ENCODE measurements around a stretch of chr17.

DNA sequence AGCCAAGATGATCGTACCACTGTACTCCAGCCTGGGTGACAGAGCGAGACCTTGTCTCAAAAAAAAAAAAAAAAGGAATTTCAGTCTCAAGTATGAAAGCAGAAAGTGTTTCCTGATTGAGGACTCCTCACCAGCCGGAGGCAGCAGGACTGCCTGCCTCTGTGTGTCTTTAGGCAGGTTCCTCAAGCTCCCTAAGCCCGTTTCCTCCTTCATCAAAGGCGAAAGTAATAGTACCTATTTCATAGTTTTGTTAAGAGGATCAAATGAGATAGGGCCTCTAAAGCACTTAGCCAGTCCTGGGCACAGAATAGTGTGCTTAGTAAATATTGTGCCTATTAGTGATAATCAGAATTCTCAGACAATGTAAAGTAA, 9.1 kb downstream of the RAI1 start:
- PRO-cap: no peak

GRCh38 chr17:17693037-17694235, 12.2 kb downstream of the RAI1 start:
- PRO-cap: no peak

GRCh38 chr17:17736086-17736750, 55.0 kb downstream of the RAI1 start:
- PRO-cap: no peak

DNA sequence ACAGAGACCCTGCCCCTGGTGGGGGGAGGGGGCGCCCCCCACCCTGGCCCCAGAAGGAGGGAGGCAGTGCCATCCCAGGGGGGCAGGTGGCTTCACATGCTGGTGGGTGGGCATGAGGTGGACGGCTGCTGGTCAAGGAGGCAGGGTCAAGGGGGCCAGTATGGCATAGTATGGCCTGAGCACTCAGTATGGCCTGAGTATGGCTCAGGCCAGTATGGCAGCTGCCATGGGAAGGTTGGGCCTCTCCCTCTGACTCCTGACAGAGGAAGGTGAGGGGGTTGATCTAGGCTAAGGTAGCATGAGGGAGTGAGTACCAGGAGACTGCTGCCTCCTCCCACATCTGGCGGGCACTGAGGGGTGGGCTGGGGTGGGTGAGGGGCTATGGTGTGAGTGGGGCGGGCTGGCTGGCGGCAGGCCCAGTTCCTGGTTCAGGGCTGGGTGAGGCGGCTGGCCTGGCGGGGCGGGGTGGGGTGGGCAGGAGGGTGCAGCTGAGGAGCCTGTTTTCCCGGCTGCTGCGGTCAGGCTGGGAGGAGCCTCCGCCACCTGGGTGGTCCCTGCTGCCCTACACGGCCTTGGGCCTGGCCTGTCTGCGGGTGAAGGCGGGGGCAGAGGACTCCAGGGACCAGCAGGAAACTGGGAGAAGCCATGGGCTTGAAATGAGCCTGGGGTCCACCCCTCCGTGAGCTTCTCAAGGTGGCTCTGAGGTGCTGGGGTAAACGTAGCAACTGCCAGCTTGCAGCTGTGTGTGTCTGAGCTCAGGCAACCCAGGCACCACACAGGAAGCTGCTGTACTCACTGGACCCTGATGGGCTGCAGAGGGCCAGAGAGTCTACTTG, 56.9 kb downstream of the RAI1 start:
- PRO-cap: no peak

DNA sequence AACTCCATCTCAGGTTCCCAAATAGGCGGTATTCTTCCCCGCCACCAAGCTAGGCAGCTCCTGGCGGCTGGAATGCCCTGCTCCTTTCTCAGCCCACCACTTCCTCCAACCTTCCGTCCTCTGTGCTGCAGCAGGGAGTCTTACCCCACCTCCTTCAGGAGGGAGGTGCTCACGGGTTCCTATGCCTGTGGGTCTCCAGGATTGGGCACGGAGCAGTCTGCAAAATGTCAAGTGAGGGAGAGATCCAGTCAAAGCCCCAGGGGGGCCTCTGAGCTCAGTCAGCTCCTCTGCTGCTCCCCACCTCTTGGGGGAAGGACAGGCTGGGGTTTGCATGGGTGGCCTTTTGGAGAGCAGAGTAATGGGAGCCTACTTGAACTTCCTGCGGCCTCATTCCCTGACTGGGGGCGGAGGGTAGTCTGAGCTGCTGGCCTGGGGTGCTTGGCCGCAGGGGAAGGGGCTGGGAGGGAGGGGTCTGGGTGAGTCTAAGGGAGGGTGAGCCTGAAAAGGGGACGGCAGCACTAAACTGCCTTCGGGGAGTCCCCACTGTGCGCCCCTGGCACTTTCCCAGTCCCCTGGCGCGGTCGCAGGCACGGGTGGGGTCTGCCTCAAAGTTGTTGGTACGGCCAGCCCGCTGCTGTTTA, 55.5 kb downstream of the SREBF1 start:
- PRO-cap: no peak

DNA sequence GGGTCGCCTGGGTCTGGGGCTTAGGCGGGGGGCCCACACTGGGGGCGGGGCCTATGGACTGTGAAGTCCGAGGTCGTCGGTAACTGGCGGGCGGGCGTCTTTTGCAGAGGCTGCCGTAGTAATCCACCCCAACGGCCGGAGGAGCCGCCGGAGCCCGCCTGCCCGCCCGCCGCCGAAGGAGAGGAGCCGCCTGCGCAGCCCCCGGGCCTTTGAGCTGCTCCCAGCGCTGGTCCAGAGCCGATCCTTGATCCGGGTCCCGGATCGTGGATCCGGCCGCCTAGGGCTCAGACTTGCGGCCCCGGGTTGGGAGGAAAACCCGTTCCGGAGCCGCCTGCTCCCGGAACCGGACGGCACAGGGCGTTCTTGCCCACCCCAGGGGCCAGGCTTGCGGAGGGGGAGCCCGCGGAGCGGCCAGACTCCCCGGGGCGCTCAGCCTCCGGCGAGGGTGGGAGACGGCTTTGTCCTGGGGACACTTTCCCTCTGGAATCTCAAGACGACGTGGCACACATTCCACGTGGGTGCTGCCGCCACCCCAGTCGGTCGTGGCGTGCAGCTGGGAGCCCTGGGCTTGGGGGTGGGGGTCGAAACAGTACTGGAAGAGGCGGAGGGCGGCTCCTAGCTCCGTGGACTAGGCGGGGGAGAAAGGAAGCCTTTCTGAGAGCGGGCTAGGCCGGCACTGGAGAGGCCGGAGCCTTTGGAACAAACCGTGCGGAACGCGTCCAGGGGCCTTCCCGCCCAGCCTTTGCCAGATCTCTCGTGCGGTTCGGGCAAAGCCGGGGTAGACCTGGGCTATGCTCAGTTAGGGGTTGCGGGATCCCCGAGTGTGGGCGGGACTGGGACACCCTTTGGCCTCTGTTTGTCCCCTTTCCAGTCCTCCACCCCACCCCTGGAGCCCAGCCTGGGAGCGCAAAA, 26.7 kb downstream of the SREBF1 start:
- PRO-cap: bidirectional peak, plus-strand start at position 382 of the sequence, minus-strand start at position 246 of the sequence

DNA sequence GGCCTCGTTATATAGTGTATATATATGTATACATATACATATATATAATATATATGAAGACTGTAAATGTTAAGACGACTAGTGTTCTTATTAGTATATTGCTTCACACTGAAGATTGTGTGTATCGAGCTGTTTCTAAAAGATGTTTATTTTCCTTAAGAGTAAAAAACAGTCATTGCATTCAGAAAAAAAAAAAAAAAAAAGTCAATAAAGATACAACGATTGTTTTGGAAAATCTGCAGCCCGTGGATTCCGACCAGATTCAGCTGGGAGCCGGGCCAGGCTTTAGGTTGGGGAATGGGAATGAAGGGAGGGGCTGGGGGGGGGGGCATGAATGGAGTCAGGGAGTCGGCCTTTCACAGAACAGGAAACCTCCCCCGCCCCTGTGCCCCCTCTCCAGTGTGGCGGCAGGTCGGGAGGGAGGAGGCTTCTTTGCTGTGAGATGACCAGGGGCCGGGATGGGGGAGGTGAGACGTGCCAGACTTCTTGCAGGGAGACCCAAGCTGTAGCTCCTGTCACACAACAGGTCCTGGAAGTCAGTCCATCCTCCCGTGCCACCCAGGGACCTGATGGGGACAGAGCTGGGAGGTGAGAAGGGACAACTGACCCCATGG, 25.5 kb downstream of the SREBF1 start:
- PRO-cap: no peak

DNA sequence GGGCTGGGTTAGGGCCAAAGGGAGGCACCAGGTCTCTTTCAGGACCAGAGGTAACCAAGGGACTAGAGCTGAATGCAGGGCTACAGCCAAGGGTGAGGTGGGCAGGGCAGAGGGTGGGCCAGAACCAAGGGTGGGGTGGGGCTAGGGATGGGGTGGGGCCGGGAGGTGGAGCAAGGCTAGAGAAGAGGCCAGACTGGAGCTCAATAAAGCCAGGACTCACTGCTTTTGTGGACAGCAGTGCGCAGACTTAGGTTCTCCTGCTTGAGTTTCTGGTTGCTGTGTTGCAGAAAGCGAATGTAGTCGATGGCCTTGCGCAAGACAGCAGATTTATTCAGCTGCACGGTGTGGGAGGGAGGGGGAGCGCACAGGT, 18.8 kb downstream of the SREBF1 start:
- PRO-cap: no peak

GRCh38 chr17:17819499-17820089, 17.2 kb downstream of the SREBF1 start:
- PRO-cap: no peak

GRCh38 chr17:18115955-18116608, 7.5 kb downstream of the MYO15A start:
- PRO-cap: no peak

GRCh38 chr17:18326817-18327741, 12.0 kb downstream of the SMCR8 start:
- PRO-cap: no peak

GRCh38 chr17:18721893-18722456, 21.9 kb upstream of the FBXW10 start:
- PRO-cap: no peak

DNA sequence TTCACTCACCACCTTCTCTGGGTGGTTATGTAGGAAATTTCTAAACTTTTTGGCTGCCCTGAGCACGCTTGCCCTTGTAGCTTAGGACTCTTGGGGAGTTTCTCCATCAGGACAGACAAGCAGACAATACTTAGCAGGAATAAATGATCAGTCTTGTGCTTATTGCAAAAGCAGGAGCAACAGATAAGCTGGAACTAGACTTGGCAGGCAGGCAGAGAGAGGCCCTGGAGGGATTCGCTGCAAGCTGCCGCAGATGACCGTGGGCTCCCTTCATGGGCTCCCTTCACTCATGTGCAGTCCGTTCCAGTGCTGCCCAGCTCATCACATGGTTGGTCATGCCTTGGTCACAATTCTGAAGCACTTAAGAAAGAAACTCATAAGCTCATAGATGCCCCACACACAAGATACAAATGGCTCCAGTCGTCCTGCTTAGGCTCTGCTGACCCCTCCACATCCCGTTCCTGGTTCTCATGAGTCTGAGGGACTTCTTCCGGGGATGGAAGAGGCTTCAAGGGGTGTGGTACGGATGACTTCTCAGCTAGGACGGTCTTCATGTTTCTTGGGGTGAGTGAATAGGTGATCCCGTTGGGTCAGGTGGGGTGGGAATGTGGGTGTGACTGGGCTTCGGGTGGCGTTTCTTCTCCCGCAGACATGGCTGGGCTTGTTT, 2.3 kb upstream of the SLC5A10 start:
- PRO-cap: no peak

GRCh38 chr17:19021400-19022018, 16.9 kb upstream of the FAM83G start:
- PRO-cap: no peak

- PRO-cap: no peak
Measured at GRCh38 chr17:19247315-19248078, 10.3 kb downstream of the EPN2 start.

GRCh38 chr17:19282962-19283719, 46.0 kb downstream of the EPN2 start:
- PRO-cap: no peak

- PRO-cap: bidirectional peak, plus-strand start at chr17:19384993, minus-strand start at chr17:19384955
Measured at GRCh38 chr17:19384554-19385750, 2.0 kb downstream of the MFAP4 start.

DNA sequence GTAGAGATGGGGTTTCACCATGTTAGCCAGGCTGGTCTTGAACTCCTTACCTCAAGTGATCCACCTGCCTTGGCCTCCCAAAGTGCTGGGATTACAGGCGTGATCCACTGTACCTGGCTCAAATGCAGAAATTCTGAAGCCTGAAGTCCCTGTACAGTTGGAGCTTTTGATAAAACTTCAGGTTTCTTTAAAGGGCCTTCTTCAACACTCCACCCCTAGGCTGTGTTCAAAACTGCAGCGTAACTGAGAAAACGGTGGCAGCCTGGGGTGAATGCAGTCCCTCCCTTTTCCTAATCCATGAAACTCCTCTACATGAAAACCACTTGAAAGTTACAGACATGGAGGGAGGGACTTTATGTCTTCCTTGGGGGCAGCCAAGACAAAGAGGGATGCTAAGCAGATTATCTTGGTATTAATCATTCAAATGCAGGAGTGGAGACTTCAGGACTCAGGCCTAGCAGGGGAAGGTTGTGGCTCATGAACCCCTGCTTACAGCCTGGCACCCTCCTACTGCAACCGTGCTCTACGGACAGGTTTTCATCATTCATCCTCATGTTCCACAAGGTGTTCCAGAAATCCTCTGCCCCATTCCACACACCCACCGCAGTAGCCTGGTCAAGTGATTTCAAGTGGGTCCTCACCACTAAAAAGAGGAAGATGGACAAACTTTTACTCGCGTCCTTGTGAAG, 46.8 kb downstream of the RNF112 start:
- PRO-cap: no peak

- PRO-cap: no peak
Measured at GRCh38 chr17:19460696-19461613, 49.9 kb downstream of the RNF112 start.

GRCh38 chr17:19531101-19531565, 2.5 kb upstream of the SLC47A1 start:
- PRO-cap: no peak